T47D (cell line): Measurements from ENCODE around the genes DNAH14 and LBR.

GRCh38 chr1:223734209-223735036 lies 22.1 kb downstream of the CAPN2 start:
- RRBS: no CpG with 5 or more reads among the region's 12 CpGs

GRCh38 chr1:223762035-223762439 lies 49.7 kb downstream of the CAPN2 start:
- RRBS: no CpG with 5 or more reads among the region's 8 CpGs

DNA sequence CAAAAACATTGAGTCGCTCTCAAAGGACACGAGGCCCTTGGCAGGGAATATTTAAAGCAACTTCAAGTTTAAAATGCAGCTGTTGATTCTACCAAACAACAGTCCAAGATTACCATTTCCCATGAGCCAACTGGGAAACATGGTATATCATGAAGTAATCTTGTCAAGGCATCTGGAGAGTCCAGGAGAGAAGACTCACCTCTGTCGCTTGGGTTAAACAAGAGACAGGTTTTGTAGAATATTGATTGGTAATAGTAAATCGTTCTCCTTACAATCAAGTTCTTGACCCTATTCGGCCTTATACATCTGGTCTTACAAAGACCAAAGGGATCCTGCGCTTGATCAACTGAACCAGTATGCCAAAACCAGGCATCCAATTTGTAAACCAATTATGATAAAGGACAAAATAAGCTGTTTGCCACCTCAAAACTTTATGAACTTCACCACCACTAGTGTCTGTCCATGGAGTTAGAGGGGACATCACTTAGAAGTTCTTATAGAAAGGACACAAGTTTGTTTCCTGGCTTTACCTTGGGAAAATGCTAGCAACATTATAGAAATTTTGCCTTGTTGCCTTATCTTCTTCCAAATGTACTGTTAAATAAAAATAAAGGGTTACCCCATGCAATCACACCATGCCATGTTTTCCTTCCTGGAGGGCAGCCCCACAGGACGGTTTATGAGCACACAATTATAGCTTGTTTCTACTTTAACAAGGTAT lies 63.0 kb downstream of the CAPN2 start:
- RRBS: no CpG with 5 or more reads among the region's 7 CpGs

DNA sequence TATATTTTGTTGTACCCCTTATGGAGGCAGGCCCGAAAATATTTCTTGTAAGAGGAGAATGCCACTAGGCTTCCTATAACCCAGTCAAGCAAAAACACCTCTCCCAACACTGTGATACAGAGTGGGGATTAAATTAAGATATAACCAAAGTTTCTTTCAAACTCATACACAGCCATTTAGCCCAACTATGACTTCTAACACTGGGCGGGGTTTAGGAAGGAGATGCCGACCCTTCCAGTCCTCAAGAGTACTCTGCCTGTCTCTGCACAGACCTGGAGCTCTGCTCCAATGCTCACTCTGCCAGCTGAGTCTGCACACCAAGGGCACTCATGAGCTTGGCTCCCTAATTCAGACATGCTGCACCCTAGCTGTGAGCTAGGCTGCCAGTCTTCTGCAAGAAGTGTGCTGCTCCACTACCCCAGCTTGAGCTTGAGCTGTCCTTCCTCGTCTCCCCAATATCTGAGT lies 13.3 kb downstream of the TP53BP2 start:
- RRBS: no CpG with 5 or more reads among the region's 4 CpGs

DNA sequence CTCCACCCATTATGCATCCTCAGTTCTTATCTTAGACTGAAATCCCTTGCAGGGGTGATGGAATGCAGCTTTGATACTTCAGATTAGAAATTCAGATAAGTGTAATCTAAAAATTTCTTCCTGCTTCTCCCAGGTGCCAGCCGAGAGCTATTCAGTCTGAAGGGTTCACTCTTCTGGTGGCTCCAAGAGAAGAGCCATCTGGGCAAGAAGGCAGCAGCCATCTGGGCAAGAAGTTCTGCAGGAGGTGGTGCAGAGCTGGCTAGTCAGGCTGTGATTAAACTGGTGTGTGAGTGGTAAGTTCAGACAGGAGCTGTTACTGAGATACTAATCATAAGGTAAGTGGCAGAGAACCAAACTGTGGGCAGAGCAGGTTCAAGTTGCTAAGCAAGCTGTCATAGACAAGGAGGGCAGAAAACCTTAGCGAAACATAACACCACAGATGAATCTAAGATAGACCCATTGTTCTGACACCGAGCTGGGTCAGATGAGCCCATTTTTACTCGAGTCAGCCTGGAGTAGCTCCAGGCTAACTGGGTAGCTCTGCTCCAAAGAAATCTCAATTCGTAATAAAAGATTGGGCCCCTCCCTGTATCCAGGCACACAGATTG lies 14.4 kb upstream of the TP53BP2 start:
- RRBS: no CpG with 5 or more reads among the region's 5 CpGs

DNA sequence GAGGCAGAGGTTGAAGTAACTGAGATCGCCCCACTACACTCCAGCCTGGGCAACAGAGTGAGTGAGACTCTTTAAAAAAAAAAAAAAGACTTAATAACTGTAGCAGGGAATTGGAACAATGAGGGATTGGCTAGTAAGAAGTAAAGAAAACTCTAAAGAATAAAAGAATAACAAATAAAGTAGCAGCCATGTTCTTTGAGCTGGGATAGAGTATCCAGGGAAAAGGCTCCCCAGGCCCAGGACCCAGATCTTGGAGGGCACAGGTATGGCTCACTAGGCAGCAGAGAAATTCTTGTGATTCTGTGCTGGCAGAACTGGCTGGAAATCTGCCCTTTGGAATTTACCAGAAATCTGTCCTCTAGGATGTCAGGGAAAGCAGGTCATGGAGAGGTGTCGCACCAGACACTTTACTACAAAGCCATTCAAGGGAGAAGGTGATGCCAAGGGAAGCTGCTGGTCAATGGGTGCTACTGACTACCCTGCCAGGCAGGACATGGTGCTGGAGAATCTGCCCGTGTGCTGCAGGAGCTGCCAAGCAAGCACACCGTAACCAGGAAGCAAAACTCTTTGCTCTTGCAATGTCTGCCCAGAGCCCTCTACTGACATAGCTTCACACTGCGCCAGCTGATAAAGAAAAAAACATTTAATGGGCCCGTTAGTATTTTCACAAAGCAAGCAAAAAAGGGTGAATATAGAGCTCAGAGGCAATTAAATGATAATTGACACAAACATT lies 7.4 kb upstream of the FBXO28 start:
- RRBS: no CpG with 5 or more reads among the region's 6 CpGs

- RRBS: no CpG with 5 or more reads among the region's 3 CpGs
Measured at GRCh38 chr1:224142590-224142827, 28.6 kb downstream of the FBXO28 start.

DNA sequence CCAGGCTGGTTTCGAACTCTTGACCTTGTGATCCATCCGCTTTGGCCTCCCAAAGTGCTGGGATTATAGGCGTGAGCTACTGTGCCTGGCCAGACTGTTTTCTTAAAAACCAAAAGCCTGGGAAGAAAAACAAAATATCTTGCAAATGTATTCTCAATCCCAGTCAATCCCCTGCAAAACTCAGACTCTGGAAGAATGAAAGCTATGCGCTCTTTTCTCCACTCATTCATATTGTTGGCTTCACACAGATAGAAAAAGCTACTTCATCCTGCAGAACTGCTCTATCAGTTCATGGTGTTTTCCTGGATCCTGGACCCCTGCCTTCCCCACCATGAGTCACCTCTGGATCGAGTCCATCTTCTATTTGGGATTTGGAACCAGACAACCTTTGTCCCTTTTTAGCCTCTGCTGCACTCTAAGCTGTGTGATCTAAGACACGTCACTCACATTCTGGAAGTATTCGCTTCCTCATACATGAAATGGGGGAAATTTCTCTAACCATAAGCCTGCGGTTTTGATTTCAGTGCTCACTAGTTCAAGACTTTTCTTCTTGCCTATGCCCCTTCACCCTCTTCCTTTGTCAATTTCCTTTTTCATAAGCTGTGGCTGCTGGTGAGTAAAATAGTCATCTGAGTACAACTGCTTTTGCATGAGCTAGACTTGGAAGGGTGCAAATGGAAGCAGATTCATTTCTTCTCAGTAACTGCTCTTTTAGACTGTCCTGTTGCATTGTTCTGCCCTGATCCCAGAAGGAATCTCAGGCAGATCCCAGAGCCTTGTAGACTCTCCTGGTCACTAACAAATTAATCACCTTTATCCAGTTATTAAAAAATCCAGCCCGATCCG lies 14.1 kb upstream of the DEGS1 start:
- RRBS: no CpG with 5 or more reads among the region's 10 CpGs

GRCh38 chr1:224339714-224340357 lies 9.9 kb upstream of the NVL start:
- RRBS: no CpG with 5 or more reads among the region's 9 CpGs

DNA sequence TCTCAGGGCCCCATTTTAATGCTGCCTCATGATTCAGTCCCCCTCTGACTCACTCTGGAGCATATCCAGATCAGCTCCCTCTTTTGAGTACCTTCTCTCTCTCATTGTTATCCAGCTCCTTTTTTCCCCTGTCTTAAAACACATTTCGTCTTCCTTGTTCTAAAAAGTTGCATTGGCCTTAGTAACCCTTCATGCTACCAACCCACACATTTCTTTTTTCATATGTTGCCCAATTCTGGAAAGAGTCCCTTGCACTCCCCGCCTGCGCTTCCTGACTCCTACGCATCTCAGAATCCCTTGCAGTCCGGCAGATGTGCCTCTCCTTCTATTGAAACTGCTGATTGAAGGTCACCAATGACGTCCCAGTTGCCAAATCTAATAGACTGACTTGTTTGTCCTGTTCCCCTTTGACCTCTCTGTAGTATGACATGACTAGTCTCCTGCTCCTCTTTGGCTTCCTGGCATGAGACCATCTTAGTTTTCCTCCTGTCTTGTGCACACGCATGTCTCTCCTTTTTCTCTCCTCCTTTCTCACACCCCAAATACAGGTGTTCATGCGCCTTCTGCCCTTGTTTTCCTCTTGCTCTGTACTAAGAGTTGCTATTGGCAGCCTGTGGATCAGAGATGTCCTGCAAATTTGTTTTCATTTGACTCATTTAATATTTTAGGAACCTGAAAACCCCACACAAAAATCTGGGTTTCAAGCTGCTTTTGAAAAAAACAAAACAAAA lies 92.3 kb downstream of the CNIH3 start:
- RRBS: no CpG with 5 or more reads among the region's 8 CpGs

GRCh38 chr1:224726554-224727366 lies 110.6 kb downstream of the CNIH3 start:
- RRBS: no CpG with 5 or more reads among the region's 8 CpGs

DNA sequence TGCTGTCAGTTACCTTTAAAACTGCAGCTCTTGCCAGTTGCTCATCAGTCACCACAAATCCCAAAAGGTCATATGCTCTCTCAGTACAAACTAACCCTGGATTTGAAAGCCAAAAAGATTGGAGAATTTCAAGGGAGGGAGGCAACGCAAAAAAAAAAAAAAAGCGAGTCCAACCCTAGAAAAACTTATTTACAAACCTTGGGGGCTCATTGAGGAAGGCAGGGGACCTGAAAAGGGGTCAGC lies 47.1 kb upstream of the DNAH14 start:
- RRBS: no CpG with 5 or more reads among the region's 2 CpGs

DNA sequence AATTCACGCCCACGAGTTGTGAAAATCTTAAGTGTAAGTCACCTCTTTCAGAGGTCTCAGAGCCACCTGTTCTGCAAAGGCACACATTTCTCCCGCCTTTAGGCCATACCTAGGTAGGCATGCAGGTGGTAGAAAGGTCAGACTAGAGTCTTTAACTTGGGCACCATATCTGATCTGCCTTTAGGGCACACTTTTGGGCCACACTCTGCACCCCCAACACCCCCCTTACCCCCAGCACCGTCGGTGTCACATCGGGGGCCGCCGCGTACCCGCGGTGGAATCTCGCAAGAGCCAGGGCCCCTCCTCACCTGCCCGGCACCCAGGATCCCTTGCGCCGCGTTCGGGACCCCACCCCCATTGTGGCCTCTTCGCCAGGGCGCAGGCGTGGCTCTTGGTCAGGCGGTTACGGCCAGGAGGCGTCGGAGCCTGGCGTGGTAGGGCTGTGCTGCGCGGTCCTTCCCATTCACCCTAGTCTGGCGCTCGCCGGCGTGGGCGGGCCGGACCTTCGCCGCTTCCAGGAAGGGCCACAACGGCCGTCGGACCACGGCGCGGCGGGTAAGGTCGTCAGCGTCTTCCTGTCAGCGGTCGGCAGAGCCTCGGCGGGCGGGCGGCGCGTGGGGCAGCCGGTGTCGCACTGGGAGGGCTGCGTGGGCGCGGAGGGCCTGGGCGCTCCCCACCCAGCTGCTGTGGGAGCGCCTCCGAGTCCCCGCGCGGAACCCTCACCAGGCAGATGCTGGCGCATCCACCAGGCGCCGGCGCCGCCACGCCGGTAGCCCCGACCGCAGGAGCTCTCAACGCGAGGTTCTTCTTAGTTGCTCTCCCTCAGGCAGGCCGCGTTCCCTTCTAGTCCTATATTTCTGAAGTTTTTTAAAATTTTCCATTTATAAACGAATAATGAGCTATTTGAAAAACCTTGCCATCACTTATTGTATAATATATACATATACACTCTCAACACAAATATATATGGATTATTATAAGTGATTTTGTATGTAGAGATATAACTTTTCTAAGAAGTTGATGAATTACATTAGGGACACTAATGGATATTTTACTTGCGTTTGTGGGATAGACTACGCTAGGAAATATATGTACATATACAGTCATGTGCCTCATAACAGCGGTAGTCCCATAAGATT lies at the start of gene DNAH14:
Gene DNAH14, plus strand, starts transcription at position 395 of the 1,139 bp plus-strand sequence.
- RRBS: 0% methylated on average over 5 of the region's 80 CpGs

- RRBS: no CpG with 5 or more reads among the region's 5 CpGs
Measured at GRCh38 chr1:225391975-225392345, 35.9 kb downstream of the LBR start.

- RRBS: no CpG with 5 or more reads among the region's 8 CpGs
Measured at GRCh38 chr1:225405416-225406319, 22.2 kb downstream of the LBR start.

DNA sequence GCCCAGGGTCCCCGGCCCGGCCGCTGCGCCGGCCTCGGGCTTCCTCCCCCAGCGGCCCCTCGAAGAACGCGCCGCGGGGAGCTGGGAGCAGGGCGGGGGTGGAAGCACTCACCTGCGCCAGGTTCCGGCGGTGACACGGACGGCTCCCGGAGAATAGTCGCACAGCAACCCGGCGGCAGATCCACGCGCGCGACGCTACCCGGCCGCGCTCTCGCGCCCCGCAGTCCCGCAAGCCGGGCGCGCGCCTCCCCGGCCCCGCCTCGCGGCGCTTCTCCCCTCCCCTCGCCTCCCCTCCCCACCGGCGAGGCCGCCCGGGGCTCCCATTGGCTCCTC lies at the start of gene LBR:
Gene LBR, minus strand, starts transcription at position 197 of the 333 bp plus-strand sequence.
- RRBS: 2% methylated on average over 14 of the region's 48 CpGs

DNA sequence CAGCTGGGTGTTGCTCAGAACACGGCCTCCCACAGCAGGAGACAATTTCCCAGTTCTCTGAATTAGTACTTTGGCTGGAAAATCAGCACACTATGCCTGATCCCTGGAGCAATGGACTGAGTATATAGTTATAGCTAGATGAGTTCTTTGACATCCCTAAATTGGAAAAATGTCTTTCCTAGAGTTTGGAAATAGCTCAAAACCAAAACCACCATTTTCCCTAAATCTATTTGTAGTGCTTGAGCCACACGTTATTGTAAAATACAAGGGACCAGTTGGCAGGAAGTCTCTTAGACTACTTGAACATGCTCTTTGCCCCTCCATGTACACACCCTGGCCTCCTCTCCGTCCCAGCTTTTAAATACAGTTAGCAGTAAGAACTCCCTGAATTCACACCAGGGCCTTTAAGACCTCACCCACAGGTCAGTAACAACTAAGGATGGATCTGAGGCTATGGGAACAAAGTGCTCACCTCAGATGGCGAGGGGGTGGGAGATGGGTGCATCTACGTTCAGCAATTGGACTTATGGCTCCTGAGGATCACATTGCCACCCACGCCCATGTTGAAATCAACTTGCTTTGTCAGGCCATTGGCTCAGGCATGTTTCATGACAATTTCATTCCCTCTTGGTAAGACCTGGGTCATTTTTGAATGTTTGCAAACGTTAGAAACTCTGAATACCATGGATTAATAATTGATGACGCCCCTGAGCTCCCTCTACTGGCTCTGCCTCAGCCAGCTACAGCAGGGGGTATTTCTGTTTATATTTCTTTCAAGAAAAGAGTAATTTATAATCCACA lies 13.4 kb upstream of the LBR start:
- RRBS: no CpG with 5 or more reads among the region's 8 CpGs

- RRBS: no CpG with 5 or more reads among the region's 4 CpGs
Measured at GRCh38 chr1:225772974-225773330, 4.7 kb upstream of the SRP9 start.

GRCh38 chr1:225859166-225859675 lies 23.0 kb downstream of the TMEM63A start:
- RRBS: no CpG with 5 or more reads among the region's 5 CpGs

- RRBS: 91% methylated on average over 5 of the region's 11 CpGs
Measured at GRCh38 chr1:225865822-225866412, 16.3 kb downstream of the TMEM63A start.